Endometrial microvascular endothelial cells (primary cell): ENCODE measurements around the genes HS3ST4 and GTF3C1.

- RAMPAGE, long total RNA: no peak
These were observed 489 bp downstream of the CHP2 start for GRCh38 chr16:23755250-23755779.

DNA sequence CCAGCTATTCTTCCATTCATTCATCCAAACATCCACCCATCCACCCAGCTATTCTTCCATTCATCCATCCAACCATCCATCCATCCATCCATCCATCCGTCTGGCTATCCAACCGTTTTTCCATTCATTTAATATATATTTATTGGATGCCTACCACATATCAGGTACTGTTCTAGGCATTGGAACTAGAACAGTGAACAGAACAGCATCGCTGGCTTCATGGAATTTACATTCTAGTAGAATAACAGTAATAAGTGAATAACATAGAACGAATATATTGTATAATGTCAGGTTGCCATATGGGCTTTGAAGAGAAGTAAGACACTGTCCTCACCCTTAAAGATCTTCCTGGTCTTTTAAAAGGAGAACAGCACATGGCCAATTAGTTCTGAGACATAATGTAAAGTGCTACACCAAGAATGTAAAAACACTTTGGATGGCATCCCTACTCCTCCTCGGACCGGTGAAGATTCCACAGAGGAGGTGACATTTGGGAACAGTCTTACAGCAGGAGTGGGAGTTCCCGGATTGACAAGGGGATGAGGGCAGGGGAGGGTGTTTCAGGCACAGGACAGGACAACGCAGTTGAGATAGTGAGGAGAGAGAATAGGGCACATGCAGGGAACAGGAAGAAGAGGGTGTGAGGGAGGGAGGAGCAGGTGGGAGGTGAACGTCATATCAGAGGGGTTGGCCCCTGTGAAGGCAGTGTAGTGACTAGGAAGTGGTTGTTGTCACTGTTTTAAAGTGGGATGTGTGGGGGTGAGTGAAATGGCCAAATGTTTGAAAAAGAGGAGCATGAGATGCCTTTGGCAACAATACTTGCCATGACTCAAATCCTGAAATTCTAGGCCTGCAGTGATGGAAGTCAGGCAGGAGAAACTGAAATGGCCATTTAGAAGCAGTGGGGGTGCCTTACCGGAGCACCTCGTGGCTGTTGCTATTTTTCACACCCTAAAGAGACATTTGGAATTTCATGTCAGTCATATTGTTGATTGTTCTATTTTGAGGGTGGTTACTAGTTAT lies 12.0 kb downstream of the PRKCB start:
- RAMPAGE, long total RNA: no peak

- RAMPAGE, long total RNA: no peak
These were observed 61.4 kb downstream of the PRKCB start for GRCh38 chr16:23897120-23897711.

DNA sequence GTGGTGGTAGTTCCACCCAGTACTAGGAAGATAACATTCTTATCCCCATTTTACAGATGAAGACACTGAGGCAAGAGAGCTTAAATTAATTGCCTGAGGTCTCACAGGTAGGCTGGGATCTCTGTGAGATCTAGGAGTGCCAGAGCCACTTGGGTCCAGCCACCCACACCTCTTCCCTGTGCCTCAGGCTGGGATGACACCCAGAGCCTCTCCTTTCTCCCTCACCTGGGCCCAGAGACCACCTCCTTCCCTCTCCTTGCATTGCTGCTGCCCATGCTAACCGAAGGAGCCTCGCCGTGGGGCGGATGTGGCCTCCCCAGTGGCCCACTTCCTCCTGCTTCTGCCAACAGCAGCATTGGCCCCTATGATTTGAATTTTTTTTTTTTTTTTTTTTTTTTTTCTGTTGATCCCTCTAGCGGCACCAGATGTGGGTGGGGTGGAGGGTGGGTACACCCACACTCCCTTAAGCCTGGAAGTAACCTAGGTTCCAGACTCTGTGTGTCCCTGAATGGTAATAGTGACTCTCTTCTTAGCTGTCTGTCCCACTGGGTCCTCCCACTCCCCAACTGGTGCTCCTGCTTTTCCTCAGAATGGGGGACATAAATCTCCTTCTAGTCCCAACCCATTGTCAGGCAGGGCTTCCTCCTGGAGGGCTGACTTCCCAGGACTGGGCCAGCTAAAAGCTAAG lies 114.1 kb downstream of the PRKCB start:
- RAMPAGE, long total RNA: no peak

- RAMPAGE, long total RNA: no peak
These were observed 18.0 kb downstream of the RBBP6 start for GRCh38 chr16:24557145-24557984.

- RAMPAGE, long total RNA: no peak
These were observed 7.0 kb upstream of the SLC5A11 start for GRCh38 chr16:24838574-24839344.

GRCh38 chr16:24853834-24854293 lies 8.1 kb downstream of the SLC5A11 start:
- RAMPAGE, long total RNA: no peak

DNA sequence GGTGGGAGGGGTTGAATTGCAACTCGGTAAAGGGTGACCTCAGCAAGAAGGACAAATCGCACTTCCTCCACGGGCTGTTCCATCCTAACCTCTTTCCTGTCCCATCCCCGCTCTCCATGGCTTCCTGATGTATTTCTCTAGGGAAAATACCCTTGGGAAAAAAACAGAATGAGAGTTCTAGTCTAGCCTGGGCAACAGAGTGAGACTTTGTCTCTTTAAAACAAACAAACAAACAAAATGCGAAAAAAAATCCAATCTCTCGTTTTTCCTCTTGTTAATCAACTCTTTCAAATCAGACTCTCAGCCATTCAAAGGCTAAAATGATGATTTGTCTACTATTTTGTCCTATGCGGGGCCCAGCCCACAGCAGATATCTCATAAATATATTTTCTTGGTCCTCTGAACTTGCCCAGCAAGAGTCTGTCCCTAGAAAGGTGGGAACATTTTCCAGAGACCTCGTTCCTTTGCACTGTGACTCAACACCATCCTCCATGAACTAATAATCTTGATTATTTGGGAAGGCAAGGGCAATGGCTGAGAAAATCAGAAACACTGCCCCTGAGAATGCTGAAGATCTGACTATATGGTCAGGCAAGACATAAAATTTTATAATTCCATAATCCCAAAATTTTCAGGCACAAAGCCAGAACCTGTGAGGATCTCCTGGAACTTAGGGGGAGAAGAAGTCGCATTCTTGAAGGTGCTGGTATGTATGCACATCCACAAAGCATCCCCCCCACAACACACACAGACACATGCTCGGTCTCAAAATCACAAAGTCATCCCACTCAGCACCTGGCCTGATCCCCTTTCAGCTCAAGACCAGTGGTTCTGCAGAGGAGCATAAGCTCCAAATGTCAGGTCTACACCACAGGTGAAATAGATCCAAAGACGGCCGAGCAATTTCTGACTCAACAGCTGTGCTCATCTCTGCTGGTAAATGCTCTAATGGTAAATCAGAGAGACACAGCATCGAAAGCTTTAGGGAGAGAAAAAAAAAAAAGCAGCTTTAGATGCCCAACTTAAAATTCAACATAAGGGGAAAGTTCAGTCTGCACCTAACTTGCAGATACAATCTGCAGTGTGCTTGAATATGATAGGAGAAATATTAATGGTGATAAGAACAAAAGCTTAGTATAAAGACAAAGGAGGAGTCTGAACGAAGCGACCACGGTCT lies 56.8 kb downstream of the ARHGAP17 start:
- RAMPAGE, long total RNA: no peak

- RAMPAGE, long total RNA: no peak
These were observed 46.5 kb upstream of the LCMT1 start for GRCh38 chr16:25065007-25065466.

- RAMPAGE, long total RNA: no peak
These were observed 1.2 kb upstream of the LCMT1 start for GRCh38 chr16:25110291-25110720.

DNA sequence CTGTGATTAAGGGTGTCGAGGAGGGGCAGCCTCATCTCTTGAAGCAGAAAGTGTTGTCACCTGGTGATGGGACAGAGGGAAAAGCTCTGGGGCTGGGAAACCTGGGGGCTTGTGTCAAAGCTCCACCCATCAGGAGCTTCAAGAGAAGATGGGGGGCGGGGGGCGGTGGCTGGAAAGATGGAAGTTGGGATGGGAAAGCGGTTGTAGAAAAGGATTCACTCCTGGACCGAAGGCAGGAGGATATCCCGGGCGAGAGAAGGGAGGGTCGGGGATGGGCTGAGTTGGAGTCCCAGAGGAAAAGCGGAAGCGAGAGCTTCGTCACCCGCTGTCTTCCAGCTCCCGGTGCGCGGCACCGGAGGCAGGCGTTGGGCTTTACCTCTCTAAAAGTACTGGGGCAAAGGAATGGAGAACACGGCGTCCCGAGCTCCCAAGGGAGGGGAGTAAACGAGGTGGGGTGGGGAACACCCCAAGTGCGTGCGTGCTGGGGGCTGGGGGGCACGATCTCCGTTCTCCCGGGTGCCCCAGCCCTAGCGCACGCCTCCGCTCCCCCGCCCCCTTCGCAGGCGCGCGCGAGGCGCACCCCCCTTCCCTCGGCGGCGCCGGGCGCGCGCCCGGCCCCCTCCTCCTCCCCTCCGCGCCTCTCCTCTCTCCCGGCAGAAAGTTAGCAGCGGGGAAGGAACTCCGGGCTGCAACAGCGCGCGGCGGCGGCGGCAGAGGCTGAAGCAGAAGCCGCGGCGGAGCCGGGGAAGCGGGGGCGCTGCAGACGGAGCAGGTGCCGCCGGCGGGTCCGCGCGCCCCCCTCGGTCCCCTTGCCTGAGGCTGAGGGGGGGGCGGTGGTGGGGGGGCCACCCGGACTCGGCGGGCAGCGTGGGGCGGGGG lies at the start of gene HS3ST4:
Gene HS3ST4 (plus strand): TSS at position 626 of the 879 bp plus-strand sequence.
- RAMPAGE, long total RNA: no peak

GRCh38 chr16:26598310-26598870 lies 468.3 kb upstream of the C16orf82 start:
- RAMPAGE, long total RNA: no peak

GRCh38 chr16:27179247-27180012 lies 23.9 kb upstream of the KDM8 start:
- RAMPAGE, long total RNA: no peak

GRCh38 chr16:27221889-27222665 lies 18.8 kb downstream of the KDM8 start:
- RAMPAGE, long total RNA: no peak

GRCh38 chr16:27228538-27229825 lies 25.7 kb downstream of the KDM8 start:
- RAMPAGE, long total RNA: no peak

- RAMPAGE, long total RNA: no peak
These were observed 16.6 kb downstream of the IL4R start for GRCh38 chr16:27329867-27331194.

DNA sequence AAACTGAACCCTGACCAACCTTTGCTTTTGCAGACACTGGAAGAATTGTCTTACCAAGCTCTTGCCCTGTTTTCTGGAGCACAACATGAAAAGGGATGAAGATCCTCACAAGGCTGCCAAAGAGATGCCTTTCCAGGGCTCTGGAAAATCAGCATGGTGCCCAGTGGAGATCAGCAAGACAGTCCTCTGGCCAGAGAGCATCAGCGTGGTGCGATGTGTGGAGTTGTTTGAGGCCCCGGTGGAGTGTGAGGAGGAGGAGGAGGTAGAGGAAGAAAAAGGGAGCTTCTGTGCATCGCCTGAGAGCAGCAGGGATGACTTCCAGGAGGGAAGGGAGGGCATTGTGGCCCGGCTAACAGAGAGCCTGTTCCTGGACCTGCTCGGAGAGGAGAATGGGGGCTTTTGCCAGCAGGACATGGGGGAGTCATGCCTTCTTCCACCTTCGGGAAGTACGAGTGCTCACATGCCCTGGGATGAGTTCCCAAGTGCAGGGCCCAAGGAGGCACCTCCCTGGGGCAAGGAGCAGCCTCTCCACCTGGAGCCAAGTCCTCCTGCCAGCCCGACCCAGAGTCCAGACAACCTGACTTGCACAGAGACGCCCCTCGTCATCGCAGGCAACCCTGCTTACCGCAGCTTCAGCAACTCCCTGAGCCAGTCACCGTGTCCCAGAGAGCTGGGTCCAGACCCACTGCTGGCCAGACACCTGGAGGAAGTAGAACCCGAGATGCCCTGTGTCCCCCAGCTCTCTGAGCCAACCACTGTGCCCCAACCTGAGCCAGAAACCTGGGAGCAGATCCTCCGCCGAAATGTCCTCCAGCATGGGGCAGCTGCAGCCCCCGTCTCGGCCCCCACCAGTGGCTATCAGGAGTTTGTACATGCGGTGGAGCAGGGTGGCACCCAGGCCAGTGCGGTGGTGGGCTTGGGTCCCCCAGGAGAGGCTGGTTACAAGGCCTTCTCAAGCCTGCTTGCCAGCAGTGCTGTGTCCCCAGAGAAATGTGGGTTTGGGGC lies 39.5 kb upstream of the IL21R start:
- RAMPAGE, long total RNA: no peak

- RAMPAGE, long total RNA: no peak
These were observed 27.8 kb upstream of the IL21R start for GRCh38 chr16:27374150-27374661.

GRCh38 chr16:27549261-27550251 lies at the start of gene GTF3C1:
TSS of gene GTF3C1 (minus strand) at chr16:27549913.
- RAMPAGE, long total RNA: no peak

GRCh38 chr16:28111599-28112565 lies 48.4 kb upstream of the GSG1L start:
- RAMPAGE, long total RNA: no peak